ENCODE measurements around the gene ATOH8.

DNA sequence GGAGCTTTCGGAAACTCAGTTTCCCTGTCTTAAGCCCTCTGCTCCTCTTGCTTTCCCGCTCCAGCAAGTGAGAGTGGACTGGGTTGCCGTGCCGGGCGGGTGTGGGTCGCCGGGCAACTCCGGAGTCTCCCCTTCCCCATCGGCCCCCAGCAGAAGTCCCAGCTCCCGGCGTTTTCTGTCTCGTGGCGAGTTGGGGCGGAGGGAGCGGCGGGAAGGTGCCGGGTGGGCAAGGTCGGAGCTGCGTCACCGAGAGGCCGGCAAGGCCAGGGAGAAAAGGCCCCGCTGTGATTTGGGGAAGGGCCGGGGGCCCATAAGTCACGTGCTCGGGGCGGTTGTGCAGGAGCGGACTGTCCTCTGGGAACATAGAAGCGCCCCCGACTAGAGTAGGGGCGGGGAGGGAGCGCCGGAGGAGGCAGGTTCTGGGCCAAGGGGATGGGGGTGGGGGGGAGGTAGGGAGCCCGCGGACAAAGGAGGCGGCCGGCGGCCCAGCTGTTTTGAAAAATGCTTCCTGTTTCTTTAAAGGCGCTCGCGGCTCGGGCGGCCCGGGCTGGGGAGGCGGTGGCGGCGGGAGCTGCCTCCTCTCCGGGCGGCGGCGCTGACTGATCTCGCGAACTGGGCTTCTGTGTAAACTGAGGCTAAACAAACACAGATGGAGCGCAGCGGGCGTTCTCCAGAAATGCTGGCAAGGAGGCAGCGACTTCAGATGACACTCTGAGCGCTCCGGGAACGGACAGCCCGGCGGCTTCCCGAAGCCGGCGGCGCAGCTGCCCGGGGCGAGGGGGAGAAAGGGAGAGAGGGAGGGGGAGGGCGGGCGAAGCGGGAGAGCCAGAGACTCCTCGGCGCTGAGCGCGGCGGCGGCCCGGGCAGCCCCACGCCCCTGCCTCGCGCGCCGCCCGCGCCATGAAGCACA, at the start of gene ATOH8:
Gene ATOH8, plus strand, starts transcription at position 702 of the 910 bp plus-strand sequence.
- RRBS, result 5% methylated on average over 54 of the region's 84 CpGs

- RRBS, result no CpG with 5 or more reads among the region's 20 CpGs
These were observed 23.6 kb downstream of the ATOH8 start for GRCh38 chr2:85776975-85778169.

- RRBS, result no CpG with 5 or more reads among the region's 15 CpGs
These were observed 35.8 kb downstream of the ST3GAL5 start for GRCh38 chr2:85852890-85853539.

DNA sequence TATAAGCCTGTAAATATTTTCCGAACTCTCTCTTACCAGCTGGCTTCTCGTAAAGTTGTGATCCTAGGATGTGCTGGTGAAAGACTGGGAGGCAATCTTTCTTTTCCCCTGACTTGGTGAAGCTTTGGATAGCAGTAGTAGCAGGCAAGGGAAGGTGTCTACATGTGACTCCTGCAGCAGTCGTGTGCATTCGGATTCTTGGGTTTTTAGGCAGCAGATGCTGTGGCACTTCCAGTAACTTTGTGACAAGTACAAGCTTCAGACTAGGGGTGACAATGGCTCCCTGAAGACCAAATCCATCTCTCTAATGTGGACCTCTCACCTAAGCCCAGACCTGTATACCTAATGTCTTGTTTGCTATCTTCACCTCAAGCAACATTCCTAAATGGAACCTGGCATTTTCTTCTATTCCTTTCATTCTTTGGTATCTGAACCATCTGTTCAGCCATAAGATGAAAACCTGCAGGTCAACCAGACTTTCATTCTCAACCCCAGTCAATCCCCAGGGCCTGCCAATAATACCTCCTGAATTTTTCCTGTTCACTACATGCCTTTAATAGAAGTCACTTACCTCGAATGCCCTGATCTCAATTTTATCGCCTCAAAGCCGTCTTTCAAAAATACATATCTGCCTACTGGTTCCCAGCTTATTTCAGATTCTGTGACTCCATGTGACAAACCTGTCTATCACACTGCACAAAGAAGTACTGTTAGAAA, 22.8 kb downstream of the ST3GAL5 start:
- RRBS, result no CpG with 5 or more reads among the region's 7 CpGs

GRCh38 chr2:85886373-85887105, 2.3 kb downstream of the ST3GAL5 start:
- RRBS, result no CpG with 5 or more reads among the region's 14 CpGs

- RRBS, result no CpG with 5 or more reads among the region's 6 CpGs
These were observed 23.4 kb upstream of the ST3GAL5 start for GRCh38 chr2:85912039-85912652.

DNA sequence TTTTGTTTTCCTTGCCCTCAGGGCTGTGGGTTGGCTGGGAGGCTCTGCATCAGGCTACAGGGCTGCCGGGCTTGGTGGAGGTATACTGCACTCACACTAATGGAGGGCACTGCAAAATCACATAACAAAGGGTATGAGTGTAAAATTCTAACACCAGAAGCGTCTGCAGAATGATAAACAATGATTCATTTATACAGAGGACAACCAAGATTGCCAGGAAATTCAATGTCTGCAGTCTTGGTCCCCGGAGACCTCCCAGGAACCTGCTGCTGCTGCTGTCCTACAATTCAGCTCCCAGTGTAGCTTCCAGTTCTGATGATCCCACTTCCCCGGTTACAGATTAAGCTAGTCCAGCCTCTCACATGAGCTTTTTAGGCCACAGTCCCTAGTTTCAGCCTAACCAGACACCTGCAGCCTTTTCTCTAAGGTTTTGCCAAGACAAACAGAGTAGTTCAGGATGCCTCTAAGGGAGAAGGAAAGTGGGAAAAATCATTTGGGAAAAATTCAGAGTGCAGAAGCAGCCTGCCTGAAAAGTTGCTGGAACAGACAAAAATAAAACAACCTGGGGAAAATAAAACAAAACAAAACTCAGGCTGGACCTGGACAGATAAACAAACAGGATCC, 32.4 kb upstream of the ST3GAL5 start:
- RRBS, result 19% methylated on average over 2 of the region's 4 CpGs

- RRBS, result no CpG with 5 or more reads among the region's 8 CpGs
These were observed 107.9 kb downstream of the POLR1A start for GRCh38 chr2:85997736-85998333.

DNA sequence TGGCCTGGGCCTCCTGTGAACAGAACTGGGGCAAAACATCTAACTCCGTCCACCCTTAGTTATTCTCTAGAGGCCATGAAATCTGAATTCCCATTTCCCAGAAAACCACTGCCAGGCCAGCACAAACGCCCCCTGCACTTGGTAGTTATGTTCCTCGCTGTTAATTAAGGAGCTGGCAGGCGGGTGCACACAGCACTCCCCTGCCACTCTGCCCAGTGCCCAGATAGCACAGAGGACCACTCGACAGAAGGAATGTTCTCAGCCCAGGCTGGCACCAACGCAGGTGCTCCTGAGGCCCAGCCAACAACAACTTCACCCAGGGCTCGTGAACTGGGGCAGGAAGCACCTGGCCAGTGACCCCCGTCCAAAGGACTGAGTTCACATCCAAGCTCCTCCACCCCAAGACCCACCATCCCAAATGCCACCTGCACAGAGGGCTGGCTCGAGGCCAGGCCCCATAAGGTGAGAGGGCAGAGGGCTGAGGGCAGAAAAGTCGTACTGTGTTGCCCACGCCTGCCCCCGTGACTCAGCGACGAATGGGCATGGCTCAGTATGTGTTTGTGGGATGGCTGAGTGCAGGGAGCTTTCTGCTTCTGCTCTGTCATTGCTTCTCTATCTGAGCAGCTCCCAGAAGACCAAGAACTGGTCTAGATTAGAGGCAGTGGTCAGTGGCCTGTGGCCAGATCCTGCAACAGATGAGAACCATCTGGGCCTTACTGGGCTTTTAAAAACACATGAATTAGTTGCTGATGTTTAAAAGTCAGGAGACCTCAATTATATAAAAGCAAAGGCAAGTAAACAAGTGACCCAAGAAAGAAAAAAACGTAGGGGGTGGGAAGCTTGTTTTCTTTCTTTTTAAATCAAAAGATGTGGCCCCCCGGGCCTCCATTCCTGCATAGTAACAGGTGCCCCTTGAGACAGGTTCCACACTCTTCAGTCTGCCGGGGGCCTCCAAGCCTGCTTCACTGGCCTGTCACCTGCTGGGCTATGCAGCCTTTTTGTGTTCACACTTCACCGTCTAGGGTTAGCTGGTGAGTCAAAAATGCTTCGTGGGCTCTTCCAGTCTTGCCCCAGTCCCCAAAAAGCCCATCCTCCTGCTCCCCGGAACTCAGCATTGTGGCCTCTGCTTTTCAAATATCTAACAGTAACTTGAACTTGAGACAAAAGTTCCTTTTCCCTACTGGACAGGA, 68.3 kb downstream of the POLR1A start:
- RRBS, result 8% methylated on average over 2 of the region's 20 CpGs

GRCh38 chr2:86043870-86044611, 61.6 kb downstream of the POLR1A start:
- RRBS, result 92% methylated on average over 4 of the region's 16 CpGs

DNA sequence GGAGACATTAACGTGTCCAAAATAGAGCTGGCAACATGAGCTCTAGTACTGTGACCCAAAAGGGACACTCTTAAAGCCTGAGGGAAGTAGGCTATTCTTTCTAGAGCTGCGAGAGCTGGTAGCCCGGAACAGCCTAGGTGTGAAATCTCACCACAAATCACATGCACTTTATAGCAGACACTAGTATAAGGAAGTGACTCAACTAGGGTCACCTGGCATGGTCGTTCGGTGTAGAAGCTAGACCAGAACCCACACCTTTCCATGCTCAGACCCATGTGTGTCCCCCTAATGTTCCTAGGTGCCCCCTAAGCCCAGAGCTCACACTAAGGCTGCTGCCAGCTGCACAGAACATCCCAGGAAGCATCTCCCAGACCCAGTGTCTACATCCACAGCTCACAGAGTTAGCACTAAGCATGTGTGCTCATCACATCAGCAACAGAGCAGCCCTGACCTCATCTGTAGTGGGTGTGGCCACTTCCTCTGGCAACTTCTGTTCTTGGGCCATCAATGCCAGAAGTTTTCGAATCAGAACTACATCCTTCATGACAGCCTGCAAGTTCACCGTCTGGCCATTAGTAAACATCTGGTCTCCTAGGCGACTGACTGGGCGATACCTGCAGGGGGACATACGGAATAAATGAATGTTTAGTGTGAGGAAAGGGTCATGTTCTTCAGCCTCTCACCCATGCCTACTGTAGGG, 25.2 kb downstream of the POLR1A start:
- RRBS, result no CpG with 5 or more reads among the region's 10 CpGs

- RRBS, result 1% methylated on average over 6 of the region's 41 CpGs
These were observed 546 bp upstream of the KDM3A start for GRCh38 chr2:86440378-86441272.

DNA sequence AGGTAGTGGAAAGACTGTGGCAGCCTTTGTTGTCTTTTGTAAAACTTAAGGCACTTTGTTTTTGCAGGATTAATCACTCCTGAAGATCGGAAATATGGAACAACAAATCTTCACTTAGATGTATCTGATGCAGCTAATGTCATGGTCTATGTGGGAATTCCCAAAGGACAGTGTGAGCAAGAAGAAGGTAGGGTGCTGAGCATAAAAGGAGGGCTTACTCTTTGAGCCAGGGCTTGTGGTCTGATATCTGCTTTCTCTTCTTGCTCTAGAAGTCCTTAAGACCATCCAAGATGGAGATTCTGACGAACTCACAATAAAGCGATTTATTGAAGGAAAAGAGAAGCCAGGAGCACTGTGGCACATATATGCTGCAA, 48.1 kb downstream of the KDM3A start:
- RRBS, result no CpG with 5 or more reads among the region's 3 CpGs

DNA sequence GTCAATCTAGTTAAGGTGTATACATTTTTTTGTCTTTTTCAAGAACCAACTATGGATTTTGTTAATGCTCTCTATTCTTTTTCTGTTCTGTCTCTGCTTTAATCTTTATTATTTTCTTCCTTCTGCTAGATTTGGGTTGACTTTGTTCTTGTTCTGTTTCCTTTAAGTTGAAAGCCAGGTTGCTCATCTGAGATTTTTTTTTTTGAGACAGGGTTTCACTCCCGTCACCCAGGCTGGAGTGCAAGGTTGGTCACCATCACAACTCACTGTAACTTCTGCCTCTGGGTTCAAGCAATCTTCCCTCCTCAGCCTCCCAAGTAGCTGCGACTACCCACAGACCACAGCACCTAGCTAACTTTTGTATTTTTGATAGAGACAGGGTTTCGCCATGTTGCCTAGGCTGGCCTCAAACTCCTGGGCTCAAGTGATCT, 29.9 kb downstream of the CHMP3 start:
- RRBS, result no CpG with 5 or more reads among the region's 3 CpGs

GRCh38 chr2:86622838-86623720, 586 bp downstream of the RNF103 start:
- RRBS, result under 1% methylated on average over 55 of the region's 103 CpGs

DNA sequence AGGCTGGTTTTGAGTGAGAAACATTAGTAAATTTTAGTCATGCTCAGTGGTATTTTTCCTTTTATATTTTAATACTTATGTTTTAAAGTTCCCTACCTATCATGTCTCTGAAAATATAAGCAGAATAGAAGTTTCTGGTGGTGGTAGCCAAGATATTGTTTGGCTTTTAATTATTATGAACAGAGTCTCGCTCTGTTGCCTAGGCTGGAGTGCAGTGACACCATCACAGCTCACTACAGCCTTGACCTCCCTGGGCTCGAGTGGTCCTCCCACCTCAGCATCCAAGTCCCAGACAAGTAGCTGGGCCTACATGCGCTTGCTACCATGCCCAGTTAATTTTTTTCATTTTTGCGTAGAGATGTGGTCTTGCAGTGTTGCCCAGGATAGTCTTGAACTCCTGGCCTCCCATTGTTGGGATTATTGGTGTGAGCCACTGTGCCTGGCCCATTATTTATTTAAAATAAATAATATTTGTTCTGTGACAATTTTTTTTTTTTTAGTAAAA, 24.5 kb downstream of the RMND5A start:
- RRBS, result no CpG with 5 or more reads among the region's 4 CpGs

GRCh38 chr2:86788695-86789258, 1.9 kb downstream of the CD8A start:
- RRBS, result 14% methylated on average over 7 of the region's 37 CpGs

DNA sequence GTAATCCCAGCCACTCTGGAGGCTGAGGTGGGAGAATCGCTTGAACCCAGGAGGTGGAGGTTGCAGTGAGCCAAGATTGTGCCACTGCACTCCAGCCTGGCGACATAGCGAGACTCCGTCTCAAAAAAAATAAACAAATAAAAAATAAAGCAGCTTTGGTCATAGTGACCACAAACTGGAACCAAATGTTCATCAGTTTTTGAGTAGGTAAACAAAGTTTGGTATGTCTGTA, 114.9 kb upstream of the PLGLB1 start:
- RRBS, result no CpG with 5 or more reads among the region's 4 CpGs

DNA sequence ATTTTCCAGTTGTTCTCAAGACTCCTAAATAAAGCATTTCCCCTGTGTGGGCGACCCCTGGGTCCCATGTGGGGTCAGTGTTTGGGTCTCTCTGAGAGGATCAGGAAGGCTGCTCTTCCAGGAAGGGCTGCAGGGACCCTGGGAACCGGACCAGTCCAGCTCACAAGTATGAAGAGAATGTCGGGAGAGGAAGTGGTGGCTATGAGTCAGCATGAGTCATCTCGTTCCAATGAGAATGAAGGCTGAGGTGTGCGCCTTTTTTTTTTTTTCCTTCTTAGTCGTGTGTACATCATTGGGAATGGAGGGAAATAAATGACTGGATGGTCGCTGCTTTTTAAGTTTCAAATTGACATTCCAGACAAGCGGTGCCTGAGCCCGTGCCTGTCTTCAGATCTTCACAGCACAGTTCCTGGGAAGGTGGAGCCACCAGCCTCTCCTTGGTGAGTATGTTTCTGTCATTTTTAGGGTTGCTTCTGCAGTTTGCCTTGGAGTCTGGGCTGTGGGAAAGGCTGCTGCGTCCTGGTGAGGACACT, 292.6 kb upstream of the PLGLB2 start:
- RRBS, result no CpG with 5 or more reads among the region's 10 CpGs

DNA sequence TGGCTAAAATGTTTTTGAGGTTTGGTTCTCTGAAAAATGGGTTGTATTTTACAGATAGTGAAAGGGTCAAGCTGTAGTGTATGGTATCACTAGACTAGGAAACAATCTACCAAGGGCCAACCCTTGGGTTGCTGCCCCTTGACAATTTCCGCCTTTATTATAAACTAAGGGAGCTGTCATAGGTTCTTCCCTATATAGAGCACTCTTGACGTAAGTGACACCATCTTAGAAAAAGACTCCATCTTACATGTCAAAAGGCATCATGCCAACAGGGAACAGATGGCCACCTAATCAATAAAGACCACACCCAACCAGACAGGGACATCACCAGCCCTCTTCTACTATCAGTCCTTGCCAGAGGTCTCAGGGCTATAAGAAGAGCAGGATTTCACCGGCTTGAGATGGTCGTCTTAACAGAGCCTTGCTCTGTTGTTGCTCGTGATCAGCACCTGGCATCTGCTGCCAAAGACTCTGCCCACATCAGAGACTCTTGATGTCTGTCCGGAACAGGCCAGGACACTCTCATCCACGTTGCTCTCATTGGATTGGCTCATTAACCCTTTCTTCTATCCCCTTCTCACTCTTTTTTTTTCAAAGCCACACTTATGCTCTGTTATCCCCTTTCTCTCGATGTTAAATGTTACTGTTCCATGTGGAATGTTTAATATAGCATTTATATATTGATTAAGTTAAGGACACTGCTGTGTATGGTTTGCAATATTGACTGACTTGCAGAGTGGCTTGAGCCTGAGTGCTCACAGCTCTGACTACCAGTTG, 231.4 kb upstream of the PLGLB2 start:
- RRBS, result 93% methylated on average over 2 of the region's 8 CpGs

All from hTERT-HM (cell line).